Ovary (tissue), 7 donors: ENCODE measurements around the gene SUSD1.

- PRO-cap, 7 experiments, result no peak in any of the 7 experiments
- RAMPAGE, long total RNA, 2 experiments, result no peak in any of the 2 experiments
Measured at GRCh38 chr9:111959377-111960268, 63.0 kb downstream of the UGCG start.

- PRO-cap, 7 experiments, result peak in 1 of 7 experiments; most common plus-strand start chr9:112049452 (in 1)
- RAMPAGE, long total RNA, 2 experiments, result no peak in any of the 2 experiments
Measured at GRCh38 chr9:112049158-112049861, 125.8 kb downstream of the SUSD1 start.

GRCh38 chr9:112058315-112058680, 116.8 kb downstream of the SUSD1 start:
- PRO-cap, 7 experiments, result no peak in any of the 7 experiments
- RAMPAGE, long total RNA, 2 experiments, result no peak in any of the 2 experiments

GRCh38 chr9:112119031-112119322, 56.1 kb downstream of the SUSD1 start:
- PRO-cap, 7 experiments, result no peak in any of the 7 experiments
- RAMPAGE, long total RNA, 2 experiments, result no peak in any of the 2 experiments

- PRO-cap, 7 experiments, result peak in 3 of 7 experiments; most common plus-strand start chr9:112175327 (in 2); most common minus-strand start chr9:112175272 (in 3)
- RAMPAGE, long total RNA, 2 experiments, result no peak in any of the 2 experiments
Measured at GRCh38 chr9:112174955-112175596, at the start of gene SUSD1. Gene SUSD1 (minus strand): TSS chr9:112175297.

GRCh38 chr9:112179795-112180094, 4.6 kb upstream of the SUSD1 start:
- PRO-cap, 7 experiments, result no peak in any of the 7 experiments
- RAMPAGE, long total RNA, 2 experiments, result no peak in any of the 2 experiments

DNA sequence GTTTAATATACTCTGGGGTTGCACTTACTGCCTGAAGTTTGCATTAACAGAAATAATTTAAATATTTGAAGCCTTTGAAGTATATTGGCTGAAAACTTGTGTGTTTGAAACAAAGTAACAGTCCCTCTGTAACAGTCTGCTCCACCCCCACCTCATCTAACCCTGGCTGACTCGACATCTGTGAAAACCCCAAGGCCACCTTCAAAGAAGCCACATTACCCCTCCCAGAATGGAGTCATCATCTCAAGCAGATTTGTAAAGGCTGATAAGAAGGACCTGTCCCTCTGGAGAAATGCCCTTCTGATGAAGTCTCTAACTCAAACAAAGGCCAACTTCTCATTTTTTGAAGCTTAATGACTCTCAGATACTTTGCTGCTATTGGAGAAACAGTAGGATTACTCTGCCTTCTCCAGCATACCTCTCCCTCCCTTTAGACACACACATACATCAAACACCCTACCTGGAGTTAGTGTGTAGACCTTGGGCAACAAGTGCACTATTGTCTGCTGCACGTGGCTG, 5.2 kb upstream of the SUSD1 start:
- PRO-cap, 7 experiments, result no peak in any of the 7 experiments
- RAMPAGE, long total RNA, 2 experiments, result no peak in any of the 2 experiments

DNA sequence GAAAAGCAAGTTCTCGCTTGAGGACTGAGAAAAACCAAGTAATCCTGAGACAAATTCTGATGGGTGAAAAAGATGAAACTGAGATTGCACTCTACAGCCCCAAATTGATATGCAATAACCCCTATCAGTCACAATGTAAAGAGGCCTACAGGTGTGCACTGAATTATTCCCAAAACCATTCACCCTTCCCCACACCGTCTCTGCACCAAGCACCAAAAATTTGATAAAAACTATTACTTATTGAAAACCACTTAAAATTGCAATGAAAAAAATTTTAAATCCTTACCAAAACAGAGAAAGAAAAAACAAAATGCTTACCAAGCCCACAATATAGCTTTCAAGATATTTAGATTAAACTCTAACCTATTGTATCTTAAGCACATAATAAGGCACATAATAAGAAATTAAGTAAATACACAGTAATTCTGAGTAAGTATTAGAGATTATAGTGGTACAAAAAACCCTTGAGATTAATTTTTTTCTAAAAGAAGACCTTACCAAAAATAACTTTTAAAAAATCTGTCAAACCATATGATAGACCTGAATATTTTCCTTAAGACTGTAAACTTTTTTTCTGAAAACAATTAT, 47.4 kb upstream of the SUSD1 start:
- PRO-cap, 7 experiments, result no peak in any of the 7 experiments
- RAMPAGE, long total RNA, 2 experiments, result no peak in any of the 2 experiments

GRCh38 chr9:112332372-112332798, 1.0 kb downstream of the PTBP3 start:
- PRO-cap, 7 experiments, result no peak in any of the 7 experiments
- RAMPAGE, long total RNA, 2 experiments, result no peak in any of the 2 experiments

DNA sequence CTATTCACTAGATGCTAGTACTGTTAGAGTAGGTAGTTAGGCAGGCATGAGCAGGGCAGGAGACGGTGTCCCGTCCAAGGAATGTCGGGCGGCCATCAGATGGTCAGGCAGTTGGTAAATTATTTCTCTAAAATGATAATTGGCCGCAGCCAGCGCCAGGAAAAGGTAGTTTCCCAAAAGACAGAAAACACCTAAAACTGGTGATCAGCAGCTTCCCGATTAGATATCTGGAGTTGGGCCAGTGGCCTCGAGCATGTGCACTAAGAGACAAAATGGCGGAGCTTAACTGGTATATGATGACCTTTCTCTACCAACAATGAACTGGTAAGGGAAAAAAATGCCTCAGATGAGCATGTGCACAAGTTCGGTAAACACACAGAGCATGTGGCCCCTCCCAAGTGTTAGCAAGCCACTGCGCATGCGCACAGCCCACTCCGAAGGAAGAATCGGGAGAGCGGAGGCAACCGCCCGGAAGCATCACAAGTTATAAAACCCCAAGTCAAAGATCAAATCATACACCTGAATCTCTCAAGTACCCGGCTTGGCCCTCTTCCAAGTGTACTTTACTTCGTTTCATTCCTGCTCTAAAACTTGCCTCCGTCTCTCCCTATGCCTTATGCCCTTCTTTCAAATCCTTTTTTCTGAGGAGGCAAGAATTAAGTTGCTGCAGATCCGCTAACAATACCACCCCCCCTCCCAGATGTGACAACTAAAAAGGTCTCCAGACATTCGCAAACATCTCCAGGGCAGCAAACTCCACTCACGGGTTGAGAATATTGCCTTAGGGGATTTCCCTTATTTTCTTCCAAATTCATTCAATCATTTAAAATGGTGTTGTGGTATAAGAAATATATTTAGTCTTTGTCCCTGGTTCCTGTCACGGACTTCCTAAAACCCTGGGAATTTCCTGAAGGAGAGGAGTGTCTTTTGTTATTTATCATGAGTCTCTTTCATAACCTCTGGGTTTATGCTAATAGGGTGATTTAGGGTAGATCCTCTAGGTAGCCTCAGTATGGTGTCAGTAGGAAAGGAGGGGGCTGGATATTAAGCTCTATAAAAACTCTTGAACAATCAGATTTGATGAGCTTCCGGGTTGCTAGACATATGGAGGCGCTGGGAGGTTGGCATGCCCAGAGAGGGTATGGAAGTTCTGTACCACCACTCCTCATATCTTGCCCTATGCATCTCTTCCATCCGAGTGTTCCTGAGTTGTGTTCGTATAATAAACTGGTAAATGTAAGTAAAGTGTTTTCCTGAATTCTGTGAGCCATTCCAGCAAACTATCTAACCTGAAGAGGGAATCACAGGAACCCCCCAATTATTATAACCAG, 15.2 kb upstream of the PTBP3 start:
- PRO-cap, 7 experiments, result peak in 7 of 7 experiments; most common plus-strand start position 432 of the sequence (in 5); most common minus-strand start position 323 of the sequence (in 2)
- RAMPAGE, long total RNA, 2 experiments, result no peak in any of the 2 experiments

DNA sequence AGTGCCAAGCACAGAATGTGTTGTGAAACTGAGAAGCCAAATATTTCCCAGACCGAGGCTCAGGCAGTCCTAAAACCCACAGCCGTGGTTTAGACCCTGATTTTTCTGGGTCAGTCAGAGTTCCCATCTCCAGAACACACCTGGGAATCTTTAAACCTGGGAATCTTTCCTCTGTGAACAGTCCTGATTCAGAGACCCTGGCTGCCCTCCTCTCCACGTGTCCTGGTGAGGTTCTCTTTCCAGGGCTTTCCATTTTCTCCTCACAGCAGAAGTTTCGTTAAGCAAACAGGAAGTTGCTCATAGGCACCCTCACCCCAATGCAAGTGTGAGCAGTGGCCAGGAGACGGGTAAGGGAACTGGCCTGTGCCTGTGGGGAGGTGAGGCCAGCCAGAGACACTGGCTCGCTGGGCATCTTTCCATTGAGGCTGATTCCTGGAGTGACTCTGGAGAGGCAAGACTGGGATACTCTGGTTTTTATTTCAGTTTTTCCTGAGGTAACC, 28.6 kb downstream of the SLC46A2 start:
- PRO-cap, 7 experiments, result no peak in any of the 7 experiments
- RAMPAGE, long total RNA, 2 experiments, result no peak in any of the 2 experiments

DNA sequence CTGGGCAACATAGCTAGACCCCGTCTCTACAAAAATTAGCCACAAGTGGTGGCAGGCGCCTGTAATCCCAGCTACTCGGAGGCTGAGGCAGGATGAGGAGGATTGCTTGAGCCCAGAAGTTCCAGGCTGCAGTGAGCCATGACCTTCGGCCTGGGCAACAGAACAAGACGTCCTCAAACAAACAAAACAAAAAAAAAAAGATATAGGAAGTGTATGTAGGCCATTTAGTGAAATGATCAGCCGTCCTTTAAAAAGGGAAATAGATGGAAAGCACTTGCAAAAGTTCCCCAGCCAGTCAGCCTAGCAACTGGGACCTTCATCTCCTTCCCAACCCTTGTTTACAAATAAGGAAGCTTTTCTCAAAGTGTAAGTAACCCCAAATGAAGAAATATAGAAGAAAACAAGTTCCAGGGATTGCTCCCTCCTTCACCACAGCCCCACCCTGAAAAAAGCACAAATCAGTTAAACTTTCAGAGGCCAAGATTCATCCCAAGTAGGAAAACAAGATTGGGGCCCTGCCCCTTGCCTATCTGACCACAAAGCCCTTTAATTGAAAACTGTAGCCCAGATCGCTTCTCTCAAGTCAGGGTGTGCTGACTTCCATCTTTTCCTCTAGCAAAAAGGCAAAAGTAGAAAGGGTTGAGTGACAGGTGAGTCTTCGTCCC, 1.1 kb downstream of the SLC31A2 start:
- PRO-cap, 7 experiments, result peak in 2 of 7 experiments; most common plus-strand start position 279 of the sequence (in 2); most common minus-strand start position 94 of the sequence (in 2)
- RAMPAGE, long total RNA, 2 experiments, result no peak in any of the 2 experiments

DNA sequence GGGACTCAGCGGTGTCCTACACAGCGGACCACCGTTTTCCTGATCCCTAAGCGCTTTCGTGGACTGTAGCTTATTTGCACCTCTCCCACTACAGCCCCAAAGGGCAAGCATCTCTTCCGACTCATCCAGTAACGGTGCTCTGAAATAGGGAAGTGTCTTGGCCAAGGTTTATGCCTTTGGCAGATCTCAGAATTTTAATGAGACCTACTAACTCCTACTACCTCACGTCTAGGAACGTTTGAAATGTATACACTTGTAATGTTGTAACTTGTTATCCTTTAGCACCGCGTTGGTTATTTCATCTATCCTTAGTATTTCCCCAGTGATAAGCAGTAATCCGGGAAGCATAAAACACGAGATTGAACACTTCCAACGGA, 421 bp downstream of the PRPF4 start:
- PRO-cap, 7 experiments, result peak in 1 of 7 experiments; most common plus-strand start position 110 of the sequence (in 1); most common minus-strand start position 44 of the sequence (in 1)
- RAMPAGE, long total RNA, 2 experiments, result no peak in any of the 2 experiments

GRCh38 chr9:113315557-113316489, 12.6 kb upstream of the RNF183 start:
- PRO-cap, 7 experiments, result no peak in any of the 7 experiments
- RAMPAGE, long total RNA, 2 experiments, result no peak in any of the 2 experiments

- PRO-cap, 7 experiments, result no peak in any of the 7 experiments
- RAMPAGE, long total RNA, 2 experiments, result no peak in any of the 2 experiments
Measured at GRCh38 chr9:113354106-113354368, 4.7 kb downstream of the BSPRY start.

DNA sequence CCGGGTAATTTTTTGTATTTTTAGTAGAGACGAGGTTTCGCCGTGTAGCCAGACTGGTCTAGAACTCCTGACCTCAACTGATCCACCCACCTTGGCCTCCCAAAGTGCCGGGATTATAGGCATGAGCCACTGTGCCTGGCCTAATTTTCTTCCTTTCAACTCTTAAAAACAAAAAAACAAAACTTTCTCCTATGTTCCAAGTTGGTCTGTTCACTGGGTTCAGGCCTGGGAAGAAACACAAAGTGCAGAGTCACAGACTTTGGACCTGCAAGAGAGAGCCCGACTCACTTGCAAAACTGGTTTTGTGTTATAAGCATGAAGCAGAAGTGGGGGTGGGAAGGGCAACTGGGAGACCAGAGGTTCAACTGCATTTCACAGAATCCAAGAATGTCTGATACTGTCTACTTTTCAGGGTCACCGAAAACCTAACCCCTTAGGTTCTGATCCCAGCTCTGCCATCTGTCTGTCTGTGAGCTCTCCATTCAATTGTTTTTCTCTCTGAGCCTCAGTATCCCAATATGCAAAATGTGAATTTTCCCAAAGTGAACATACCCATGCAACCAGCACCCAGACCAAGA, 5.2 kb upstream of the HDHD3 start:
- PRO-cap, 7 experiments, result no peak in any of the 7 experiments
- RAMPAGE, long total RNA, 2 experiments, result no peak in any of the 2 experiments

DNA sequence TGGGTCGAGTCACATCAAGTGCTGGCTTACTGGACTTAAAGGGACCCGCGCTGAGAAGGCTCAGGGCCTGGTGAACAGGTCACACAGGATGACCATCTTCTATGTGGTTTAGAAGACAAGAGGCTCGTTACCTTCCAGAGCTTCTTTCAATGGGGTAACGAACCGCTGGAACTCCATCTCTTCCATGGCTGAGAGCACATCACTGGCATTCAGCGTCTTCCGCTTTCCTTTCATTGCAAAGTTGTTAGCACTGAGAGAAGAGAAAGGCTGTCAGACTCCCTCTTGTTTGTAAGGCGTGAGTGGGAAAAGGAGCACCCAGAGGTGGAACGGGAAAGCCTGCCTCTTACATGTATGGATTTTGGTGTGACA, 1.0 kb downstream of the POLE3 start:
- PRO-cap, 7 experiments, result no peak in any of the 7 experiments
- RAMPAGE, long total RNA, 2 experiments, result no peak in any of the 2 experiments

GRCh38 chr9:113488166-113489013, 24.9 kb downstream of the RGS3 start:
- PRO-cap, 7 experiments, result no peak in any of the 7 experiments
- RAMPAGE, long total RNA, 2 experiments, result no peak in any of the 2 experiments

- PRO-cap, 7 experiments, result no peak in any of the 7 experiments
- RAMPAGE, long total RNA, 2 experiments, result no peak in any of the 2 experiments
Measured at GRCh38 chr9:113558953-113559700, 95.6 kb downstream of the RGS3 start.

GRCh38 chr9:113626815-113627160, 163.3 kb downstream of the RGS3 start:
- PRO-cap, 7 experiments, result no peak in any of the 7 experiments
- RAMPAGE, long total RNA, 2 experiments, result no peak in any of the 2 experiments